Myometrial cell (primary cell): ENCODE measurements around a stretch of chr6.

- RAMPAGE, long total RNA, result no peak
Measured at GRCh38 chr6:290292-290866, 1.9 kb upstream of the DUSP22 start.

GRCh38 chr6:341864-342429, 49.6 kb upstream of the IRF4 start:
- RAMPAGE, long total RNA, result no peak

- RAMPAGE, long total RNA, result no peak
Measured at GRCh38 chr6:347181-347691, 44.3 kb upstream of the IRF4 start.

GRCh38 chr6:387973-388843, 3.3 kb upstream of the IRF4 start:
- RAMPAGE, long total RNA, result no peak

DNA sequence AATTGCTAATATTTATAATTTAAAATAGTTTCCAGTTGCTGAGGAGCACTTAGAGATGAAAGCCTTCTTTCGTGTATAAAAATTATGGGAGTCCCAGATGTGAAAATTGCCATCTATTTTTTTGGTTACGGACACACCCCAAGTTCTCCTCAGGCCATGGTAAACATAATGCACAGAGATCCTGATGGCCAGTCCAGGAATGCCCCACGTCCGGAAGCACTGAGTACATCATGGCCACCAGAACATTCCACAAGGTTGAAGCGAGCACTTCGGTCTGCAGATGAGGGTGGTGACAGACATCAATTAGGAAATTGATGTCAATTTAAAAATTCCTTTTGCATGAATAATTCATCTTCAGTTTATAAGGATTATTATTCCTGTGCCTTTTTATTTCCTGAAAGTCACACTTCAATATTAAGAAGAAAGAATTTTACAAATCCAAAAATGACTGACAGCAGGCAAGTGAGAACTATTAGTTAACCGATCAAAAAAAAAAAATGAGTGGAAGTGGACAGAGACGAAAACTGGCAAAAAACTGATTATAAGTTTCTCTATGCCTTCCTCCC, 13.2 kb upstream of the EXOC2 start:
- RAMPAGE, long total RNA, result no peak

DNA sequence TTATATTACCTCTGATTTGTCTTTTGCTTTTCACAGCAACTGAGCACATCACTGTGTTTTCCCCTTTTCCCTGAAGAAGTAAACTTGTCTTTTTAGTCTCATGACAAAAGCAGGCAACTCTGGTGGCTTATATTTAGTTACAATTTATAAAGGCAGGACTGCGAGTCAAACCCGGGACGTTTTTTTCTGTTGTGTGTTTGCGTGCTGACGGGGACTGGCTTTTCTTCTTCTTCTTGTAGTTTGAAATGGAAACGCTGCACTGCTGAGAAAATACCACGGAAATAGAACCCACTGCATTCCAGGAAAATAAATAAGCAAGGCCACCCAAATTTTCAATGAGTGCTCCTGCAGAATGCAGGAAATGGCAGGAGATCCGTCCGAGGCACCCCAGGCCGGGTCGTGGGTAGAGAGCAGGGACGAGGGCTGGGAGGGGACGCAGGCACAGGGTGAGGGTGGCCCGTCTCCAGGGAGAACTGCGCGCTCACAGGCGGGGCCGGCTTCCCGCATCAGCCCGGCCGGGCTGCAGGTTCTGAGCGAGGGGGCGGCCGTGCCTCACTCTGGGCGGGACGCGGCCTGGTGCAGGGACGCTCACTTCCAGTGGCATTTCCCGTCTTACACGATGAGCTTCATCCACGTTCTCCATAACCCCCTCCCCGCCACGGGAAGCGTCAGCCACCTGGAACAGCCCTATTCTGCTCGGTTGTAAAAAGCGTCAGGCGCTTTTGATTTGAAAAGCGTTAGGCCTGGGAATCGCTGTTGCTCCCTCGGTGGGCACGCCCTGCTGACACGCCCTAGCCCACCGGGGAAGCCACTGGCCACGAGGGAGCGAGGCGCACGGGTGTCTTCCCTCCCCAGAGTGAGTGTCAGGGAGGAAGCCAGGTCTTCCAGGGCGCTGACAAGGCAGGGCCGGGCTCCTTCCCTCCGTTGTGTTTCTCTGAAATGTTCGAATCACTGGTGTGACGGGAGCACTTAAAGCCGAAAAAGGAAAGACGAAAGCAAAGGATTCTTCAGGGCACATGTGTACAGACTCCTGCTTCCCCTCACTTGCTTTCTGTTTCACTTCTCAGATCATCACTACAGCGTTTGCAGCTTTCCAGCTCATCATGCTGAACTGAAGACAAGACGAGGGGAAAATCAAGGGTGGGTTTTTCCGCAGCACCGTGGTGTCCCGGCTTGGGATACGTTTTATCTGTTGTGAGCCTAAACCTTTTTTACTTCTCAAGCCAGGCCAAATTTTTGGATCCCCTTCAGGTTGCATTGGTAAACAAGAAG, 18.0 kb upstream of the EXOC2 start:
- RAMPAGE, long total RNA, result no peak

GRCh38 chr6:719368-719850, 26.5 kb upstream of the EXOC2 start:
- RAMPAGE, long total RNA, result no peak

DNA sequence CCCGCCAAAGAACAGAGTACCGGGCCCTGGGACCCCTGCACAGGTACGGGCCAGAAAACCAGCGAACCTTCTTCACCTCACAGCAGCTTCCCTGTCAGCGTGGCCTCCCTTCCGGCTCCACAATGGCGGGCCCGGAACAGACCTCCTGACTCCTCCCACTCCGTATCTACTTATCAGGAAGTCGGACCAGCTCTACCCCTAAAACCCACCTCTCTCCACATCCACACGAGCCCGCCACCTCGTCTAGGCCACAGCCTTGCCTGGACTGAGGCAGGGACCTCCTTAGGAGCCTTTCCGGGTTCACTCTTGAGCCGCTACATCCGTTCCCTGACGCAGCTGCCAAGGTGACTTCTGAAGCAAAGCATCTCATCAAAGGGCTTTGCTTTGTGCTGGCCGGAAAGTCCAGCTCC, 308.5 kb upstream of the FOXQ1 start:
- RAMPAGE, long total RNA, result no peak

DNA sequence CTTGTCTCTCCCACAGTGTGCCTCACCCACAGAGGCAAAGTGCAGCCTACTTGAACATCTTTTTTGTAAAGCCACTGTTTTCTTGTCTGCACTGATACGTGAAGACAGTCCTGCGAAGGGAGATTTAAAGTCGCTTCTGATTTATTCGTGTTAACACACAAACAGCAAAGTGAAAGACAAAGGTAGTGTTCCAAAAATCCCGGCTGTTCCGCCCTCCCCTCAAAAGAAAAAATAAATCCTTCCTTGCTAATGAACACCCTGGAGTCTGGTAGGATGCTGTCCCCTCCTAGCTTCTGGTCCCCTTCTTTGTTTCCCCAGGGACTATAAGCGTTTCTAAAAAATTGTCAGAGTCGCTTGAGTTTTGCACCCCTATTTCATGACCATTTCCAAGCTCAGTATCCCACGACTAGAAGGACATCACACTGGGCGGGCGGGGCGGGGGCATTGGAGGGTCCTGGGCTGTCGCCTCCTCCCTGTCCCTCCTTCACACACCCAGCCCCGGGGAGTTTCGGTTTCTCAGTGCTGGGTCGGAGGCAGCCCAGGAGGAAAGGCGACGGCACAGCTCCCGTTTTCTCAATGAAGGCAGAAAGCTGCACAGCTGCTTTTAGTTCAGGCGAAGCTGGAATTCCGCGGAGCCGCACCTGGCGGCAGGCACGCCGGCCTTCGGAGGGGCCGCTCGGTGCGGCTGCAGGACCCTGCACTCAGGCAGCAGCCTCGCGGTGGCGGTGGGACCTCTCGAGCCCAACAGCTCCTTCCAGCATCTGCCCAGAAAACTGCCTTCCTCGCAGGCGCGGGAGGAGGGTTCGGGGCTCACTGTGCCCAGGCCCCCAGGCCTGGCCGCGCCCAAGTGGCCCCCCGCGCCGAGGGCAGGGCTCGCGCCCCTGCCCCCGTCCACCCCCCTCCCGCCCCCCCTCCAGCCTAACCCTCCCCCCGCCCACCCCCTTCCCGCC, 4.4 kb downstream of the FOXQ1 start:
- RAMPAGE, long total RNA, result no peak

DNA sequence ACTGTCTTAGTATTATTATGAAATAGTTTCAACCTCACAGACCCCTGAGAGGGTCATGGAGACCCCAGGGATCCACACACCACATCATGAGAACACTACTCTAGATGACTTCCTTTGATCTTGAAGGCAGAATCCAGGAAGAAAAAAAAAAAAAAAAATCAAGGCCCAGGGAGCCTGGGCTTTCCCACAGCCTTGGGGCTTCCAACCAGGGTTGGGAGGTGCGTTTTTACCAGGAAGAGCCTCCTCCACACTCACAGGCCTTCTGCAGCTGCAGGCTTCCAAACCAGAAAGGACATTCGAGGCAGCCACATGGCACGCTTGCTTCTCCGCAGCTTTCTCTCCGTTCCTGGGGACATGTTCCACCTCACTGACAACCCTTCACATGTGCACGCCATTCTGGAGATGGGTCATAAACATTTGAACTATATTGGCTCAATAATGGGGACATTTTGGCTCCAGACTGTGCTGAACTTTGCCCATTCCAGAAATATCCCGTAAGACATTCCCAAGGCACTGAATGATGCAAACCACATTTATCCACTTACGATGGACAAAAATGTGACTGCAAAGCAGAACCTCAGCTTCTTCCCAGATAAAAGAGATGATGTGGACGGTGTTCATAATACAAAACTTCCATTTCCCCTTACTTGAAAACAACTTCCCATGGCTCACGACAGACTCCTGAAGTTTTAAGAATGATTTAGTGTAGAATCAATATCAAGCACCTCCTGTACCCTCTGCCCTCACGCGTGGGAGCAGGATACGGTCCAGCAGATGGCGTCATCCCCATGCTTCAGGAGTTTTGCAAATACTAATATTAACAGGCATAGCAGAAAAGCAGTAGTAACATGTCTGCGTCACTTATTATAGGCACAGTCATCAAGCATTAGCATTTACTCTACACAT, 25.6 kb upstream of the FOXF2 start:
- RAMPAGE, long total RNA, result no peak

- RAMPAGE, long total RNA, result no peak
Measured at GRCh38 chr6:1693142-1693833, 83.6 kb downstream of the FOXC1 start.

DNA sequence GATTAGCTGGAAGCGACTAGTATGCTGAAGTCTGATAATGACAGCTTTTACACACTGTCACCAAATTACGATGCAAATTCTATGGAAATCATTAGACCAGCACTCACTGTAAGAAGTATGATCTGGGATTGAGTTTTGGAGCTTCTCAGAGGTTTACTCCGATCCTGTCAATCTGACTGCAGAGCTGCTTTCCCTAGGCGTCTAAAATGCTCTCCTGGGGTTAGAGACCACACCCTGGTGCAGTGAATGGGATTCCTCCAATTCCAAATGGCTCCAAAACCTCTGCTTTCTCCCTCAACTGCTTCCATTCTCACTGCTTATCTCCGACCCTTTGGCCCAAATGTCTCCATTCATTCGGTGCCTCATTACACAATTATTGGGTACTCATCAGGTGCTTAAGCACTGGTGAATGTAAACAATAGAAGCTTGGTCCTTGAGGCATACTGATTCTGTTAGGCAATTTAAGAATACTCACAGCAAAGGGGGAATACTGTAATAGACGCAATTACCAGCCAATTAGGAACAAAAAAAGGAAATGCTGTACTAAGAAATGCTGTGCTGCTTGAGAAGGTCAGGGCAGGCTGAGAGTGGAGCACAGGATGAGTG, 23.2 kb downstream of the GMDS start:
- RAMPAGE, long total RNA, result no peak

DNA sequence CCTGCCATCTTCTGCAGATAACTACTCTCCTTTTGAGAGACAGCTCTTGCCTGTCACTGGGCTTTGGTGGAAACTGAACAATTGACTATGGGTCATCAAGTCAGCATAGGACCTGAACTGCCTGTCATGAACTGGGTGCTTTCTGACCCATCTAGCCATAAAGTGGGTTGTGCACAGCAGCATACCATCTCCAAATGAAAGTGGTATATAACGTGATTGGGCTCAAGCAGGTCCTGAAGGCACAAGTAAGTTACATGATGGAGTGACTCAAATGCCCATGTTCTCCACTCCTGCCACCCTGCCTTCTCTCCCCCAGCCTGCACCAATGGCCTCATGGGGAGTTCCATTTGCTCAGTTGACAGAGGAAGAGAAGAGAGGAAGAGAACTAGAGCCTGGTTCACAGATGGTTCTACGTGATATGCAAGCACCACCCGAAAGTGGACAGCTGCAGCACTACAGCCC, 59.3 kb upstream of the GMDS start:
- RAMPAGE, long total RNA, result no peak

DNA sequence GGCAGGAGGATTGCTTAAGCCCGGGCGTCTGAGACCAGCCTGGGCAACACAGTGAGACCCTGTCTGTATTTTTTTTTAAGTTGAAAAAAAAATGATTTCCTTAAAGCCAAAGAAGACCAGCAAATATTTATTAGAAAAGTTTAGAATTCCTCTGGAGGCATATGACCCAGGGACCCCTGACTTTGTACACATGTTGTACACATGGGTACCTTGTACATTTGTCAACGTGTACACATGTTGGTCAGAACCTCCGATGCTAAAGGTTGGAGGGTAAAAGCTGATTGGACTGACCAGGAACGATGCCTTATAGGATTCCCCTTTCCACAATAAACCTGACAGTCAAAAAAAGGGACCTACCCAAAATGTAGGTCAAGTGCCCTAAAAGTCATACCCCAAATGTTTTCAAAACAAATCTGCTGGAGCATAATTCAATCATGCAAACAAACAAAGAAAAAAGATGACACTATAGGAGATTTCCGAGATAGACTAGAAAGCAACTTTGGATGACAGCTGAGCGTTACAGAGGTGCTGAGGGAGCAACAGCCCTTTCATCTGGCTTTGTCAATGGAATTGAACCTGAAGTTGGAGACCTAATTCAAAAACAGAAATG, 102.6 kb upstream of the GMDS start:
- RAMPAGE, long total RNA, result no peak

GRCh38 chr6:2433869-2434513, 188.6 kb upstream of the GMDS start:
- RAMPAGE, long total RNA, result no peak

GRCh38 chr6:2450559-2450859, 205.1 kb upstream of the GMDS start:
- RAMPAGE, long total RNA, result no peak

- RAMPAGE, long total RNA, result no peak
Measured at GRCh38 chr6:2766353-2766642, 1.1 kb downstream of the WRNIP1 start.

DNA sequence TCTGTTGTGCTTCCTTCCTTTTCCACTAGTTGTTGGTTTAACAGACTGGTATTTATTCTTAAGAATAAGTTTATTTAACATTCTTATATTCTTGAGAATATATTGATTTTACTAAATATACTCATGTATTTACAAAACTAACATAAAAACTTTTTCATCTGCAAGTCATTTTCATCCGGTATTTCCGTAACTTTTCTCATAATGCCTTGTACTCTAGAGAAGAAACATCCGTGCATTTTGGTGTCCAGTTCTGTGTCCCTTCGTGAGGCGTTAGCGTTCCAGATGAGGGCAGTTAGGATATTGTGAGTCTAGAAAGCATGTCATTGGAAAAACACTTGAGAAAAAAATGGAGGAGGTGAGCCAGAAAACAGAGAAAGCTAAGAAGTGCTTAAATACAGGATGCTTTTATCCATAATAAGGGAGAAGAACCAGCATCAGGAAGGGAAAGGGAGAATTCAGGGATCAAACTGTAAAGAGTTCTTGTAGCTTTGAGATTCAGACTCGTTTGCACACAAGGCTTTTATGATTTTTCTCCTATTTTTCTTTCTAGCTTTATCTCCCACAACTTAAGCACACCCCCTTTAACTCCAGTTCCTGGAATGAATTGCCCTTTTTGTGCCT, 1.8 kb downstream of the WRNIP1 start:
- RAMPAGE, long total RNA, result no peak

DNA sequence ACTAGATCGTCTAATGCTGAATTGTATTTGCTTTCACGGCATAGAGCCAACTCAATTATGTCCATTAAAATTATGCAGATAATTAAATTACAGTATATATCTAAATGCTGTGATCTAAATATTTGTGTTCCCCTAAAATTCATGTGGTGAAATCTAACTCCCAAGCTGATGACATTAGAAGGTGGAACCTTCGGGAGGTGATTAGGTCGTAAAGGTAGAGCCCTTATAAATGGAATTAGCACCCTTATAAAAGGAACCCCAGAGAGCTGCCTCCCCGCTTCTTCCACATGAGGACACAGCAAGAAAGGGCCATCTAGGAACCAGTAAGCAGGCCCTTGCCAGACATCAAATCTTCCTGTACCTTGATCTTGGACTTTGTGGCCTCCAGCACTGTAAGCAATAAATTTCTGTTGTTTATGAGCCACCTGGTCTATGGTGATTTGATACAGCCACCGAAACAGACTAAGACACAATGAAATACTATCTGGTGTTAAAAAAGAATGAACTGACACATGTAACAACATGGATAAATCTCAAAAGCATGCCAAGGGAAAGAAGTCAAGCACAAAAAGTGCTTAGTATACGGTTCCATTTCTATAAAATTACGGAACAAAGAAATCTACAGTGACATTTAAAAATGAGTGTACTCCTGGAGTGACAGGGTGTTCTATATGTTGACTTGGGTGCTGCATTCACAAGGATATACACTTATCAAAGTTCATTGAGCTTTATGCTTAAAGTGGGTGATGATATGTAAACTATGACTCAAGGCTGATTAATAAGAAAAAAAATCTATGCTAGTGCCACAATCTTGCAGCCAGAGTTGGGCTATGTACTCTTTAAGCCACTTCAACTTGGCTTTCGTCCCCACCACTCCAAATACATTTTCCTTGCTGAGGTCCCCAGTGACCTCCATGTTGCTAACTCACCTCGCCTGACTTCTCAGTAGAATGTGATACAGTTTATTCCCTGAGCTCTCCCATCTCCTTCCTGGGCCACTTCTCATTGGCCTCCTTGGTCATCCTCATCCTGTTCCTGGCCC, 18.4 kb downstream of the SERPINB1 start:
- RAMPAGE, long total RNA, result no peak

DNA sequence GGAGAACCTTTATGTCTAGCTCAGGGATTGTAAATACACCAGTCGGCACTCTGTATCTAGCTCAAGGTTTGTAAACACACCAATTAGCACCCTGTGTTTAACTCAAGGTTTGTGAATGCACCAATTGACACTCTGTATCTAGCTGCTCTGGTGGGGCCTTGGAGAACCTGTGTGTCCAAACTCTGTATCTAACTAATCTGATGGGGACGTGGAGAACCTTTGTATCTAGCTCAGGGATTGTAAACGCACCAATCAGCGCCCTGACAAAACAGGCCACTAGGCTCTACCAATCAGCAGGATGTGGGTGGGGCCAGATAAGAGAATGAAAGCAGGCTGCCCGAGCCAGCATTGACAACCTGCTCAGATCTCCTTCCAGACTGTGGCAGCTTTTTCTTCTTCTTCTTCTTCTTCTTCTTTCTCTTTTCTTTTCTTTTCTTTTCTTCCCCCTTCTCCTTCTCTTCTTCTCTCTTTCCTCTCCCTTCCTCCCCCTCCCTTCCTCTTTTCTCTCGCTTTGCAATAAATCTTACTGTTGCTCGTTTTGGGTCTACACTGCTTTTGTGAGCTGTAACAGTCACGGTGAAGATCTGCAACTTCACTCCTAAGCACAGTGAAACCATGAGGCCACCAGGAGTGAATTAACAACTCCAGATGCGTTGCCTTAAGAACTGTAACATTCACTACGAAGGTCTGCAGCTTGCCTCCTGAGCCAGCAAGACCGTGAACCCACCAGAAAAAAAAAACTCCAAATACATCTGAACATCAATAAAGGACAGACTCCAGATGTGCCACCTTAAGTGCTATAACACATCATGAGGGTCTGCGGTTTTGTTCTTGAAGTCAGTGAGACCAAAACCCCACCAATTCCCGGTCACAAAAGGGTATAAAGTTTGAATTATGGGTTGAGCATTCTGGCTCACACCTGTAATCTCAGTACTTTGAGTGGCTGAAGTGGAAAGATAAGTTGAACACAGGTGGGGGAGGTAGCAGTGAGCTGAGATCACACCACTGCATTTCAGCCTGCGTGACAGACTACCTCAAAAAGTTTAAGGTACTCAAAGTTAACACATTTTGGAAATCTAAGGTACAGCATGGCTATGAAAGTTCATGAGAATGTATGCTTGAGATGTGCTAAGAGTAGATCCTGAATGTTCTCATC, 19.6 kb upstream of the SERPINB1 start:
- RAMPAGE, long total RNA, result no peak